Penis (tissue), 1 donor: Measurements from ENCODE around the genes SGCA and WFIKKN2.

DNA sequence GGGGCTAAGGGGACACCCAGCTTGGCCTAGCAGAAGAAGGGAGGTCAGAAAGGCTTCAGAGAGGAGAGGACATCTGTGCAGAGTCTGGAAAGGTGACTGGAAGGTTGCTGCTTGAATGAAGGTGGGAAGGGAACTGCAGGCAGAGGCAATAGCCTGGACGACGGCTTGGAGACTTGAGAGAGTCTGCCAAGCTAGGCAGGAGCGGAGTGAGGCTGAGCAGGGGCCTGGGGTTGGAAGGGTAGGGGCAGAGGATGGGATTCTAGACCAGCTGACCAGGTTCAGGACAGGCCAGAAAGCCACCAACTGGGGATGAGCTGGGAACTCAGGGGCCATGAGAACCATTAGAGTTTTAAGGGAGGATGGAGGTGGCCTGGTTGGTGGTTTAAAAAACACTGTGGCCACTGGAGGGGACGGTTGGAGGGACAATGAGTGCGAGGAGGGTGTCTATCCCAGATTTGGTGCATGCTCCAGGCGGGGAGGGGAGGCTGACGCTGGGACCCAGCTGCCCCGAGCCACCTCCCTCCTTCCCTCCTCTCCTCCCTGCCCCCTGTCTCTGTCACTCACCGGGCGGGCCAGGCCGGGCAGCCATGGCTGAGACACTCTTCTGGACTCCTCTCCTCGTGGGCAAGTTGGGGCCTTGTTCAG, at the start of gene SGCA:
SGCA (plus strand) TSS at position 552 of the 645 bp plus-strand sequence.
- PRO-cap, result bidirectional peak, plus-strand start at position 559 of the sequence, minus-strand start at position 426 of the sequence

GRCh38 chr17:50186229-50187396, 14.8 kb downstream of the COL1A1 start:
- PRO-cap, result no peak

DNA sequence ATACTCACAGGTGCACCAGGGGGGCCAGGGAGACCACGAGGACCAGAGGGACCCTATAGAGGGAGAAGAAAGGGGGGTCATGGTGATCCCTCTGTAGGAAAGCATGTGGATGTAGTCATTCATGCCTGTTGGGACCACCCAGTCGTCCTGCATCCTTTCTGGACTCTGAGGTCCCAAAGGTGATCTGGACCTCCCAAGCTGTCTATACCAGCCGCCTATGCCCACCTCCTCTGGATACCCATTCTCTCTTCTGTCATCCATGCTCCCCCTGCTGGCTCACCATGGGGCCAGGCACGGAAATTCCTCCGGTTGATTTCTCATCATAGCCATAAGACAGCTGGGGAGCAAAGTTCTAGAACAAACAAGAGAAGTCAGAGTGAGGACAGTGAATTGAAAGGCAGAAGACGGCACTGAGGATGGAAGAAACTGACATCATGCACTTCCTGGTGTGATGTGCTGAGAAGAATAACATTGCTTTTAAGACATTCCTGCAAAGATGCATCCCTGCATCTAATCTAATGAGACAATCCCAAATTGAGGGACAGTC, 3.2 kb downstream of the COL1A1 start:
- PRO-cap, result no peak

GRCh38 chr17:50201718-50202123, 290 bp upstream of the COL1A1 start:
- PRO-cap, result bidirectional peak, plus-strand start at chr17:50201863, minus-strand start at chr17:50201629

DNA sequence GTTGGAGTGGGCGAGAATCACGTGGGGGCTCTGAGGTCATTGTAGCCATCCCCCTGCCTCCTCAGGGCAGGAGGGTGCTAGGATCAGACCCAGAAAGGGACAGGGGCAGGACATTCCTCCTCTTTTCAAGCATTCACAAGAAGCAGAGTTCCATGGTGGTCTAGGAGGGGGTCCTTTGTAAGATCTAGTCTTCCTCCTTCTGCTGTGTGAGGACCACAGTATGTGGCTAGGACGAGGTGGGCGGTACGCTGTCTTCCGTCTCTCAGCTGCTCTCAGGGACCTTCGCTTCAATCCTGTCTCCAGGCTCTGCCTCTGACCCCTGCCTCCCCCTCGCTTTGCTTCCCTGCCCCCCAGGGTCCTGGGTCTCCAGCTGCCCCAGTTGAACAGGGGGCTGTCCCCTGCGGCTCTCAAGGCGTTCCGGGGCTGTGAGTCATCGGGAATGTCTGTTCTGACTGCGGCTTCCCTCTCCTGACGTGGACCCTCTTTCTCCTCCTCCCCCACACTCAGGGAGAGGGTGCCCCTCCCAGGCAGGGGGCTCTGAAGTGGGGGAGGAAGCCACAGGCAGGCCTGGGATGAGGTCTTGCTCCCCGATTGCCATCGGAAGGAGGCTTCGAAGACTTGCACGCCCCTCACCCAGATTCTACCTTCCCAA, 8.8 kb upstream of the COL1A1 start:
- PRO-cap, result bidirectional peak, plus-strand start at position 540 of the sequence, minus-strand start at position 308 of the sequence

GRCh38 chr17:50275204-50275606, 939 bp downstream of the TMEM92 start:
- PRO-cap, result no peak

DNA sequence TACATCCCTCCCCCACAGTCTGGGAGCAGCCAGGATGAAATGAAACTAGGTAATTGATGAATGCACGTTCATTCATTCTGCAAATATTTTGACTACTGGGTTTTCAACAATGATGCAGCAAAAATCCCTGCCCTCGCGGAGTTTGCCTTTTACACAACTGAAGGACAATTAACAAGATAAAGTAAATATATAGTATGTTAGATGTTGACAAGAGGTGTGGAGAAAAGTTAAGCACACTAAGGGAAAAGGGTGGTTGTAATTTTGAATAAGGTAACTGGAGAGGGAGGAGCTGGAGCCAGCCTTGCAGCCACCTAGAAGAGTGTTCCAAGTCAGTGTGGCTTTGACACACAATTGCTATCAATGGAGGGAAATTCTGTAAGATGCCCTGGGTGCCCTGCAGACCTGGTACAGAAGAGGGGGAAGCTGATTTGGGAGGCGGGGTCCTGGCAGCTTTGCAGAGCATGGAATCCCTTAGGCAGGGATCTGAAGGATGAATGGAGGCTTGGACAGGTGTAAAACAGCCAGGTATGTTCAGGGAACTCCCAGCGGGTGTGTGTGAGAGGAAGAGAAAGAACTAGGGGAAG, 2.5 kb downstream of the TMEM92 start:
- PRO-cap, result no peak

DNA sequence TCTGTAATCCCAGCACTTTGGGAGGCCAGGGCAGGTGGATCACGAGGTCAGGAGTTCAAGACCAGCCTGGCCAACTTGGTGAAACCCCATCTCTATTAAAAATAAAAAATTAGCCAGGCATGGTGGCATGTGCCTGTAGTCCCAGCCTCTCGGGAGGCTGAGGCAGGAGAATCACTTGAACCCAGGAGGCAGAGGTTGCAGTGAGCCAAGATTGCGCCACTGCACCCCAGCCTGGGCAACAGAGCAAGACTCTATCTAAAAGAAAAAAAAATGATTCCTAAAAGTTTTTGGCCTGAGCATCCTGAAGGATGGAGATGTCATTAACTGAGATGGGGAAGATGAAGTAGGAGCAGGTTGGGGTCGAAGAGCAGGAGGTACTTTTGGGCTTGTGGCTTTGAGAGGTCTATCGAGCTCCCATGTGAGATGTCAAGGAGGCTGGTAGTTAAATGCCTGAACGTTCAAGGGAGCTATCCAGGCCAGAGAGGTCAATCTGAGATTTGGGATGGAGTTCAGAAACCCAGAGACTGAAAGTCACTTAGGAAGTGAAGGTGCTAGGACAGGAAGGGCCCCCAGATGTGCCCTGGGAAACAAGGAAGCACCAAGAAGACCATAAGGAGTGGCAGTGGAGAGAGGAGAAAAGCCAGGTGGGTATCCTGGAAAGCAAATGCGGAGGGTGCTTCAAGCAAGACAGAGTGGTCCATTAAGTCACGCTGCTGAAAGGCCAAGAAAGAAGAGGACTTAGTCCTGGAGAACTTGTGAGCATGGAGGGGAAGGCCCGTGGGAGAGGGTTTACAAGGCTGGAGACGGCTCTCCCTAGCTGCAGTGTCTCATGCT, 5.7 kb downstream of the XYLT2 start:
- PRO-cap, result no peak

DNA sequence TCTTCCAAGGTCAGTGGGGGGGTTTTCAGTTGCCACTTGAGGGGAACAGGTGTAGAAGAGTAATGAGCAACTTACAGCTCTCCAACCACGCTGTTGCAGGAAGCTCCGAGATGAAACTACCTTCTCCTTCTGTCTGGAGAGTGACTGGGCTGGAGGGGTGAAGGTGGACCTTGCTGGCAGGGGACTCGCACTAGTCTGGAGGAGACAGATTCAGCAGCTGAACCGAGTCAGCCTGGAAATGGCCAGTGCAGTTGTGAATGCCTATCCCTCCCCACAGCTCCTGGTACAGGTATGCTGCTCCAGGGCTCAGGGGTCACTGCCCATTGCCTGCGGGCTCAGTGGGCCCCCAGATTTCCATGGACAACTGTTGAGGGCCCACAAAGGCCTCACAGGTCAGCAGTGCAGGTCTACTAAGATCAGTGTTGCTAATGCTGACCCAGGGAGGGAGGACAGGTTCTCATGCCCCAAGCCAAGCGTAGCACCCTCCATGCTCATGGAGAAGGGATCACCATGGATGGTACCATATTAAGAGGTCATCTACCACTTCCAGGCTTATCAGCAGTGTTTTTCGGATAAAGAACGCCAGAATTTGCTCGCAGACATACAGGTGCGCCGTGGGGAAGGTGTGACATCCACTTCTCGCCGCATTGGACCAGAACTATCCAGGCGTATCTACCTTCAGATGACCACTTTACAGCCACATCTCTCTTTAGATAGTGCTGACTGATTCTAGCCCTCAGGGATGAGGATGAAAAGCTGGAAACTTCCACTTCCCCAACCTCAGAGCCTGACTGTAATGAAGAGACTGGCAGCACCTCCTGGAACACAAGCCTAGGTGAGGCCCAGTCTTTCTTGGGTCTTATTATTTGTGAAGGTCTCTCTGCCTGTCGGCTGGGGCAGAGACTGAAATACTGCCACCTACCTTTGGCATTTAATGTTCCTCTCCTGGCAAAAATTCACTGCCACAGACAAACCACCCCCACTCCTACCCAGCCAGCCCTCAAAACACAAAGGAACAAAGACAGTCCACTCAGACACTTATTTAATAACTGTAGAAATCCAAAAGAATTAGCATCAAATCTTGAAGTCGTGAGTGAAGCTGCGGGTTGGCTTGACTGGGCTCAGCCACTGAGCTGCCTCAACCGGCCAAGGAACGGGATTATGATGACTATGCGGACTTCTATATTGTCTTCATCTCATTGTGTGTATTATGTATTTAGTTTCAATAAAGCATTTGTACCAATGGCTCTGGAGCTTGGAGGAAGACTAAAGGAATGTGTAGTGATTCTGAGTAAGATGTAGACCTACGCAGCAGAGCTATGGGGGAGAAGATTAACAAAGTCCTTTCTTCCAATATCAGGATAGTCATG, 7.7 kb downstream of the EME1 start:
- PRO-cap, result no peak

DNA sequence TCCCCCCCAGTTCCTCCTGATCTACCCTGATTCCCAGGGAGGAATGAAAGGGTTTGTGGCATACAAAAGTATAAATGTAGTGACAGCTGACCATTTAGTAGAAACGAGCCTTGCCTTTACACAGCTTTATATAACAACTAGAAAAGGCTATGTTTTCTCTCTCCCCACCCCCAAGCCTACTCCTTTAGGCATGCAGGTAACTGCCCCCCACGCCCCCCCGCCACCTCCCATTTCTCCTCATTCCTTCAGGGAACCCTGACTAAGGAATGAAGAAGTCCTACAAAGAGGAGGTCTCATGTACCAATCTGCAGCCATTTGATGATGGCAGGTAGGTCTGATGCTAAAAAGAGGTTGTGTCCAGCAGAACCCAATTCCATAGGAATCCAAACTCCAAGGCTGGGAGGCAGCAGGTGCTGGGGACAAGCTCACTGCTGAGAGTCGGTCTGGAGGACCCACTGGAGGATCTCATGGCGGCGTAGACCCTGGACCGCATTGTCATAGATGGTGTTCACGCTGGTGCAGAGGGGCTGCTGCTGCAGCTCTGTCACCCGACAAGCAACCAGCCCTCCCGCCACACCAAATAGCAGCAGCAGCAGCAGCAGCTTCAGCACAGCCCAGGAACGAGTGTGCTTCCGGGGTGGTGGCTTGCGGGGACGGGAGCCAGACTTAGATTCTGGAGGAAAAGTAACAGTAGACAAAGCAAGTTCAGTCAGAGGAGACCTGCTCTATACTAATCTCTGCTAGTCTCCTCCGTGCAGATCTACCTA, 9.7 kb downstream of the EME1 start:
- PRO-cap, result no peak

- PRO-cap, result no peak
These were observed 4.8 kb upstream of the CHAD start for GRCh38 chr17:50473372-50473894.

GRCh38 chr17:50513429-50513712, 5.1 kb downstream of the MYCBPAP start:
- PRO-cap, result no peak

DNA sequence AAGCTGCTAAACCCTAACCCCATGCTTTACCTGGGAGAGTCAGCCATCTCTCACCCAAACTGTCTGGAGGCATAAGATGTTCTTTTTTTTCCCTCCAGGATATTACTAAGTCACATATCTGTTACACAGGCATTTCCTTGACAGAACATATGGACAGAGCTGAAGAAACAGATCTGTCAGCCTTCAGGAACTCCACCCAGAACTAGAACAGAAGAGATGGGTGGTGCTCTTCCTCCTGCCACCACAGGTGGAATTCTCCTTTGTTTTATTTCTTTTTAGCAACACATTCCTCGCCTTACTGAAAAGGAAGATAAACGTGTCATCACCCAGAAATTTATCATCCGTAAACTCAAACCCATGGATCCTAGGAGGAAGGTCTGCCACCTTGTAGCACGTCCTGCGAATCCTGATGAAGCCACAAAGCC, 8.8 kb downstream of the MYCBPAP start:
- PRO-cap, result no peak

DNA sequence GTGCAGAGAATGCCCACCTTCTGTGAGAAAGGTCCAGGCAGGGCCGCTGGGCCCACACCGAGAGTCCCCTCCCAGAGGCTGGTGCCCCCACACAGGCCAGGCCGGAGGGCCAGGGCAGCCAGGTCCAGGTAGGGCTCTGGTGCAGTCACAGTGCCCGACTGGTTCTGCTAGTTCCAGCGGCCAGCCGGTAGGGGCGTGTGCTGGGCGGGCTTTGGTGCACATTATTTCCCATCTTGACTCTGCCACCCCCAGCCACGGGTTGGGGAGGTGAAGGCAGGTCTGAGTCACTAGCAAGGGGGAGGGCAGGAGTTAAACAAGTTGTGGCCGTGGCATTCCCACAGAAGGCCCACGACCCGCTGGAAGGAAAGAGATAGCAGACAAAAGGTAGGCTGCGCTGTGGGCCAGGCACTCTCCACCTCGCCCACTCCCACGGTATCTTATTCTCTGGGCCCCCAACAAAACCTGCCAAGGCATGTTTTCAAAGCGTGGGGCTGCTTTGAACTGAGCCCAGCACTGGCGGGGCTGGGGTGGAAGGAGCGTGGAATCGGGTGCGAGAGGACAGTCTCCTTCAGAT, 1.8 kb downstream of the EPN3 start:
- PRO-cap, result bidirectional peak, plus-strand start at position 340 of the sequence, minus-strand start at position 149 of the sequence

- PRO-cap, result bidirectional peak, plus-strand start at chr17:50542276, minus-strand start at chr17:50542105
These were observed 5.1 kb upstream of the SPATA20 start for GRCh38 chr17:50541688-50542368.

DNA sequence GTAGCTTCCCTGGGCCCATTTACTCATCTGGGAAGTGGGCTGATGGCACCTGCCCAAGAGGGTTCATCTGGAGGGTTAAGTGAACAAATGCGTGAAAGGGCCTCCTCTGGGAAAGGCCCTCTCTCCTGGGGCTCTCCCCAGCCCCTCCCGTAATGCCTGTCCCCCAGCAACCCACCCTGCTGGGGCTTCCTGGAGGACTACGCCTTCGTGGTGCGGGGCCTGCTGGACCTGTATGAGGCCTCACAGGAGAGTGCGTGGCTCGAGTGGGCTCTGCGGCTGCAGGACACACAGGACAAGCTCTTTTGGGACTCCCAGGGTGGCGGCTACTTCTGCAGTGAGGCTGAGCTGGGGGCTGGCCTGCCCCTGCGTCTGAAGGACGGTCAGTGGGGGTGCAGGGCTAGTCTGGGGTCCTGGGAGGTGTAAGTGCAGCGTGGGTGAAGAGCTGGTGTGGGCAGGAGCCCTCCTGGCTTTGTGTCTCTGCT, 4.9 kb downstream of the SPATA20 start:
- PRO-cap, result no peak

DNA sequence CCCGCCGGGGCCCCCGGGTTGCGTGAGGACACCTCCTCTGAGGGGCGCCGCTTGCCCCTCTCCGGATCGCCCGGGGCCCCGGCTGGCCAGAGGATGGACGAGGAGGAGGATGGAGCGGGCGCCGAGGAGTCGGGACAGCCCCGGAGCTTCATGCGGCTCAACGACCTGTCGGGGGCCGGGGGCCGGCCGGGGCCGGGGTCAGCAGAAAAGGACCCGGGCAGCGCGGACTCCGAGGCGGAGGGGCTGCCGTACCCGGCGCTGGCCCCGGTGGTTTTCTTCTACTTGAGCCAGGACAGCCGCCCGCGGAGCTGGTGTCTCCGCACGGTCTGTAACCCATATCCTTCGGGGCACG, 828 bp downstream of the CACNA1G start:
- PRO-cap, result no peak

DNA sequence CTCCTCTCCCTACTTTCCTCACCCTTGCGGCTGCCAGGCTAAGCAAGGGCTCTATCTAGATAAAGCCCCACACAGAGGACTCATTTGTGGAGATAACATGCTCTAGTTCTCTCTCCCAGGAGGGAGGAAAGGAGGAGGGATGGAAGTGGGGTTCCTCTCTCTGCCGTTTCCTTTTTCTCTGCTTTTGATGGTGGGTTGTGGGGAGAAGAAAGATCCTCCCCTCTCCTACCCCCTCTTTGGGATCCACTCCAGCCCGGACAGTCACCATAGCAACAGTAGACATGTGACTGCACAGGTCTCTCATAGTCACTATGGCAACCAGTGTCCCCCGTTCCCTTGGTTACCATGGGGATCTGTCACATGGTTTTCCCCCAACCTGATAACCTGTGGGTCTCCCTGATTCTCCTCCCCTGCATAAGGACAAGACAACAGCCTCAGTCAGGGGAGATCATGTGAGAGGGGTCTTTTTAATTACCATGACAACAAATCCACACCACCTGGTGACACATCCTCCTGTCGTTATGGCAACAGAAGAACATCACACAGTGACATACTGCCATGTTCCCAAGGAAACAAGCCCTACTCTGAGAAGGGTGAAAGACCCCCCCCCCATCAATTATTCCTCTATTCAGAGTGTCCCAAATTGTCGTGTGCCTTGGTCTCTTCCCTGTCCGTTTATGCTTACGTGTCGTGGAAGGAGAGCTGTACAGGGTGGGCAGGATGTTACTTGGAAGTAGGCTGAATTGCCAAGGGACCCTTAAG, 5.4 kb downstream of the CACNA1G start:
- PRO-cap, result unidirectional peak, minus-strand start at position 180 of the sequence

DNA sequence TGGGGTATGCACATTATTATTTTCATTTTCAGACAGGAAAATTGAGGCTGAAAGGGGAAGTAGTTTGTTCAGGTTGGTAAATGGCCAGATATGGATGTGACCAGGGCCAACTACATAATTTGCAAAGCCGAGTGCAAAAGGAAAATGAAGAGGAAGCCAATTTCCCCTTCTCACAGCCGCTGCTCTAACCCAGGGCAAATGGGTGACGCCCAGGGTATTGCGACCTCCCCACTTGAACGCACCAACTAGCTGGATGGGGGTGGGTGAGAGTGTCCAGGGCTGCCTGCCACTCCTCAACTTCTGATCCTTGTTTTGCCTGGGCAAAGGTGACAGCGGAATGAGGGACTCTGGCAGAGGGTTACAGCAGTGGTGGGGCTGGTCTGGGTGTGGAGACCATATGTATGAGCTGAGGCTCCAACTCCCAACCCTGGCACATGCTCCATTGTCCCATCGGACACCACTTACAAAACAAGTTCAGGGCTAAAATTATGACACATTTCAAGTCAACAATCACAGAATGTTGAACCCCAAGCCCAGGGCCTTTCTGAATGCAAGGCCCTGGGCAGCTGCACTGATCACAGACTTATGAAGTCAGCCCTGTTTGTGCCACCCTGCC, 1.7 kb downstream of the ANKRD40CL start:
- PRO-cap, result no peak

- PRO-cap, result no peak
These were observed at the start of gene WFIKKN2 for GRCh38 chr17:50835443-50835967. WFIKKN2 (plus strand) TSS chr17:50835586.